Left lung (tissue), 1 donor: ENCODE results near the gene ETNK2.

GRCh38 chr1:203269008-203269454 lies 36.3 kb upstream of the BTG2 start:
- PRO-cap: no peak

GRCh38 chr1:203277382-203277740 lies 28.0 kb upstream of the BTG2 start:
- PRO-cap: no peak

DNA sequence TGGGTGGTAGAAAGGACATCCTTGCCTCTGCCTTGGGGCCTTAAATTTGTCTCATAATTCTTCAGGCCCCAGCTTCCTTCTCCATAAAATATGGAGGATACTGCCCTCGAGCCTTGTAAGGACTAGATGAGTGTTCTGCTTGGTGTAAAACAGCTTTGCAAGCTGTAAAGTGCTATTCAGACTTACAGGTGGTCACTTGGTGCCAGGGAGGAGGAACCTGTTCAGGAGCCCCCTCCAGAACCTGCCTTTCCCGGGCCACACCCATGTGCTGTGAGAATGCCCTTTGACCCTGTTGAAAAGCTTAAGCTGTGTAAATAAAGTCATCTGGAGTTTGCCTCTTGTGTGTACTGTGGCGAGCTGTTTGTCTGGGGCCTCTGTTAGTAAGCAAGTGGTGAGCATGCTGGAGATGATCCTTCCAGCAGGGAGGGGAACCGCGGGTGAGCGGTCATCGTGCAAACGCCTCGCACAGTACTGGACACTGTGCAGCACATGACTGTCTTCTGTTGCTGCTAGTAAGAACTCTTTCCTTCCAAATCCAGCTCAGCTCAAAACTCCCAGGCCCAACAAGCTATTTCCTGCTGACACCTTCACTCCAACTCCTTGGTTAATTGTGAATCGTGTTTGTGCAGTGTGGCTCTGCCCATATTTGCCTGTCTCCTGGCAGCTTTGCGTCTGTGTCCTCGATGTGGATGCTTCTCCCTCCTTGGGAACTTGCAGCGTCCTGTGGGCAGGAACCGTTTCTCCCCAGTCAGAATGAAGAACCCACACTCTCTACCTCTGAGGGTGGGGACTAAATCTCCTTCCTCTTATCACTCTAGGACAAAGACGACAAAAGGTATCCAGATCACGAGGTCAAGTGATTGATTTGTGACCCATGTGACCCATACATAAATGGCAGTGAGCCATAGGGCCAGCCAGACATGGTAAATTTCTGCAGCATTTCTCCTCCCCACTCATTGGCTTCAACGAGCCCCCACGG lies 14.0 kb upstream of the BTG2 start:
- PRO-cap: no peak

- PRO-cap: bidirectional peak, plus-strand start at chr1:203306614, minus-strand start at chr1:203306506
These were observed 980 bp downstream of the BTG2 start for GRCh38 chr1:203306028-203306970.

GRCh38 chr1:203320268-203321383 lies 15.3 kb downstream of the BTG2 start:
- PRO-cap: bidirectional peak, plus-strand start at chr1:203321245, minus-strand start at chr1:203321045

DNA sequence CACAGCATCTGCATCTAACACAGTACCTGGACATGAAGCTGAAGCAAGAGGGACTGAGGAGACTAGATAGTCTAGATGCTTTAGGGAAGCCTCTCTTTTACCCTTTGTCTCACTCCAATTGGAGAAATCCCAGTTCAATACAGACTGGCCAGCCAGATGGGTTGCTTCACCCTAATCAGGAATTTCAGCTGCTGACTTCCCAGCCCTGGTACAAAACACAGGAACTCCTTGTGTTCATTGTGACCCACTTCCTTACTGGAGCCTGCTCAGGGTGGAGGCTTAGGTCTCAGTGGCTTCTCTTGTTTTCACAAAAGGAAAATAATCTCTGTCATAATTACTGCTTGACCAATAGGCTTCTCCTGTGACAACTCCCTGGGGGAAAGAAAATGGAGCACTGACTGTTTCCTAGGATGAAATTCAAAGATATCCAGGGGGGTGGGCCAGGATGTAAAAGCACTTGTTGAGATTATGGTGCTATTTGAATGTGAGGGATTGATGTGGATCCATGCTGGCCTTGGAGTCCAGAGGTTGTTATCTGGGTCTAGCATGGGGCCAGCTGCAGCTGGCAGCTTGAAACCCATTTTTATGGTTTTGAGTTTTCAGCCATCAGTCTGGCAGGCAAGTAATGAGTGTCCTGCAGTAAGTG lies 17.5 kb downstream of the BTG2 start:
- PRO-cap: no peak

GRCh38 chr1:203360960-203361758 lies 10.2 kb upstream of the FMOD start:
- PRO-cap: no peak

DNA sequence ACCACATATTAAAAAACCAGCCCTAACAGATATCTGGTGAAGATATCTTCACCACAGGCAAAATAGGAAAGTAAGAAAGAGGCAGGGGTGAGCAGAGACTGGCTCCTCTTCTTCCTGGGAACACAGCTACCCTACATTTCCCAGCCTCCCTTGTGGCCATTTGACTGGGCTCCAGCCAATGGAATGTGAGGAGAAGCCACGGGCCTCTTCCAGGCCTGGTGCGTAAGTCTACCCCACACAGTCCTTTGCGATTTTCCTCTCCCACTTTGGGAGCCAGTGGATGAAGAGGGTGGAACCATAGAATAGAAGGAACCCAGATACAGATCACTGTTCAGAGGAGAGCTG lies 21.8 kb upstream of the FMOD start:
- PRO-cap: no peak

DNA sequence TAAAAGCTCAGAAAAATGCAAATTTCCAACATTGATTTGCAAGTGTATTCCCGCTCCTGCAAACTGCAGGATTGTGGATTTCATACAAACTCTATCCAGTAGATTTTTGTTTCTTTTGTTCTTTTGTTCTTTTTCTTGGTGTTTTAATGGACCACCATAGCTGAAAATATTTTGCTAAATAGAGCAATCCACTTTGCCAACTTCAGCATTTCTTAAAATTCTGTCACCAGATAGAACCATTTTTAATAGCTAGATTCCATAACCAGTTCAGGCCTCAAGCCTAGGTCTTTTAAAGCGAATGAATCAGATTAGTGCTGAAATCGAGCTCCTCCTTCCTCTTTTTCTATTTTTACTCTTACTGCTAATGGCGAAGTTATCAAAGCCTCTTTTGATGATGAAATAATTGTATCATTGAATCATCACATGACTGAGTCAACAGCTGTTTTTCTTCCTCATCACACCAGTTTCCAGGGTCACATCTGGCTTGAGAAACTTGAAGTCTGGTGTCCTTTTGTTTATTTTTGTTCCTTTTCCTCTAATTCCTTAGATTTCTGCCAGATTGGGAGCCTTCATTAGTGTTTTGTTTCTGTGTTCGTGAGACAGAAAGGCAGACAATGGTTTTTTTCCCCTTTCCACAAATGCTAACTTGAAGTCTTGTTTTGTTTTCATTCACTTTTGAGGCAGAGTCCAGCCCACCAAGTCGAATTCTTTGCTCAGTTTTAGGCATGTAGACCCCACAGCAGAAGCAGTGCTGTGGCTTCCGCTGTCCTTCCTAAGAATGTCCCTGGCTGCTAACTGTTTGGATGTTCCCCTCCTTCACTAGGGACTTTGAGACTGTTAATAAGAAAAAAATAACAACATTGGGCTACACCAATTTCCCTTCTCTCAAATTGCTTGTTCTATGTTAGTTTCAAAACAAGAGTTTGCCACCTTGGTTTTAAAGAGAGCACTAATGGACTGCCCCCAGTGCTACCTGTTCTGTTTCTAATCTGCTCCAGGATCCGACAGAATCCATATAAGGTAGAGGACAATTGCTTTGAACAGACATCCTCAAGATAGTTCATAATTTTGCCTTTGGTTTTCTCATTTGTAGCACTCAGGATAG lies 51.8 kb upstream of the FMOD start:
- PRO-cap: bidirectional peak, plus-strand start at position 546 of the sequence, minus-strand start at position 291 of the sequence; unidirectional peak, plus-strand start at position 672 of the sequence

GRCh38 chr1:203476009-203476852 lies 625 bp downstream of the PRELP start:
- PRO-cap: no peak

- PRO-cap: no peak
These were observed 7.8 kb downstream of the PRELP start for GRCh38 chr1:203483213-203483936.

DNA sequence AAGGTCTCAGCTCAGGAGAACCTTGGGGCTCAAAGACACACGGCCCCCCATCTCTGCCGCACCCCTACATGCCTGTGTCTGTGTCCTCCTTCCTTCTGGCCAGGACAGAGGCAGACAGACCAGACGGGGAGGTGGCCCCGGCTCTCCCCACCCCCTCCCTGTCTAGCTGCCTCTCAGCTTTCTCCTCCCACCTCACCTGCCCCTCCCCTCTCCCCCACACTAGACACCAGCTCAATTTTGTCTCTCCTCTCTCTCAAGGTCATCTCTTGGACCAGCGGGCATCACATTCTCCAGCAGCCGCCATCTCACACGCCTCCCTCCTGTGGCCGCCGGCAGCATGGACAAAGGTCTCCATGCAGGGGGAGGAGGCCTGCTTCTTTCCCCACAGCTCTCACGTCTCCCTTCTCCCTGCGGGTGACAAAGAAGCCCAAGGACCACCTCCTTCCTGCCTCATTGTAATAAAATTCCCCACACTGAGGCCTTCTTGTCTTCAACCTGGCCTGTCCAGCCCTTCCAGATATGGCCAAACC lies 14.5 kb downstream of the OPTC start:
- PRO-cap: no peak

GRCh38 chr1:203518960-203520041 lies 25.3 kb downstream of the OPTC start:
- PRO-cap: no peak

DNA sequence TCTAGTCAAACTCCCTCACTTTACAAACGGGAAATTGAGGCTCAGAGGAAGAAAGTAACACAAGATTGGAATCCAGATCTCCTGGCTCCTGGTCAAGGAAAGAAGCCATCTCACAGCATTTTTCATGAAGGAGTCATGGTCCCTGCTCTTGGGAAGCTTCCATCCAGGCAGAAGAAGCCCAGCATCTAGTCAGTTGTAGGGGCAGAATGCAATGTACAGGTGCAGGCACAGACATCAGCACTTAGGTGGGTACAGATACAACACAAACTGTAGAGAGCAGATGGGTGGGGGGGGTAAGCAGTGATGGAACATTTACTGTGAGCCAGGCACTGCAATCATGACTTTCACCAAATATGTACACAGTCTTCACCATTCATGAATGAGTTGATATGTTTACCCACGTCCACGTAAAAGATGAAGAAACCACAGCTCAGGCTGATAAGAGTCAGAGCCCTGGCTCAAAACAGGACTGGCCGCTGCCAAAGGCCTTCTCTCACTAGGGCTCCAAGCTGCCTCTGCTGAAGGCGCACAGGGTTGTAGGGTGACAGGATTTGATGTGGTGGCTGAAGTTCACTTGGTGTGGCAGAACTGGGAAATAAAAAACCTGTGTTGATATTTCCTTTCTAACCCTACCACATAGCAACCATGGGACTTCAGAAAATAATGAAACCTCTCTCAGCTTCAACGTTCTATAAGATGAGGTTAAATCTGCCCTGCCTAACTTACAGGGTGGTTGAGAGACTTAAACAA lies 44.1 kb downstream of the OPTC start:
- PRO-cap: no peak

DNA sequence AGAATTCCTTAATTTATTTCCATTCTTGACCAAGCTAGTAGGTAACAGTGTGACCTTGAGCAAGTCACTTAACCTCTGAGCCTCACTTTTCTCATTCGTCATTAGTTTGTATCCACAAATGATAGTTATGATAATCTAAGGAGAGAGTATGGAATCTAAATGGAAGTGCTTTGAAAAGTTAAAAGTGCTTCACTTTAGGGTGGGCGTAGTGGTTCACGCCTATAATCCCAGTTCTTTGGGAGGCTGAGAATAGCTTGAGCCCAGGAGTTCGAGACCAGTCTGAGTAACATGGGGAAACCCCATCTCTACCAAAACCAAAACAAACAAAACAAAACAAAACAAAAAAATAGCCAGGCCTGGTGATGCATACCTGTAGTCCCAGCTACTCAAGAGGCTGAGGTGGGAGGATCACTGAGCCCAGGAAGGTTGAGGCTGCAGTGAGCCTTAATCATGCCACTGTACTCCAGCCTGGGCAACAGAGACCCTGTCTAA lies 22.7 kb downstream of the ATP2B4 start:
- PRO-cap: no peak

- PRO-cap: no peak
These were observed 2.9 kb downstream of the ZBED6 start for GRCh38 chr1:203797959-203799066.

GRCh38 chr1:204145047-204145706 lies 6.7 kb downstream of the ETNK2 start:
- PRO-cap: no peak

GRCh38 chr1:204151555-204152437 lies at the start of gene ETNK2:
Gene ETNK2, minus strand, starts transcription at chr1:204152044.
- PRO-cap: no peak

DNA sequence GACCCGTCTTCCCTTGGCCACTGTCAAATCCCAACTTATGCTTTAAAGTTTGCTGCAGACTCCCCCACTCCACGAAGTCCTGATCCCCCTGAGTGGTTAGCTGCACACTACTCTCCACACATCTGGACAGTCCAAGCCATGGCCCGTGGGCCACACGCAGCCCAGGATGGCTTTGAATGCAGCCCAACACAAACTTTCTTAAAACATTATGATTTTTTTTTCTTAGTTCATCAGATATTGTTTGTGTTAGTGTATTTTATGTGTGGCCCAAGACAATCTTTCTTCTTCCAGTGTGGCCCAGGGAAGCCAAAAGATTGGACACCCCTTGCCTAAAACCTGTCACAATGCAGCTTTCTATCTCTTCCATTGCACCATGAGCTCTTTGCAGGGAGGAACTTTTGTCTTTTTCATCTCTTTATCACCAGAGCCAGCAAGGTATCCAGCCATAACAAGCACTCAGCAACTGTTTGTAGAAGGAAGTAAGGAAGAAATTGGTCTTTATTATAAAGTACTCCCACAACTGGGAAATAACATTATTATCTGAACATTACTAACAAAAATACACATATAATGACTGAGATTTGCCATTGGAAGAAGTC lies 57.2 kb upstream of the GOLT1A start:
- PRO-cap: no peak

DNA sequence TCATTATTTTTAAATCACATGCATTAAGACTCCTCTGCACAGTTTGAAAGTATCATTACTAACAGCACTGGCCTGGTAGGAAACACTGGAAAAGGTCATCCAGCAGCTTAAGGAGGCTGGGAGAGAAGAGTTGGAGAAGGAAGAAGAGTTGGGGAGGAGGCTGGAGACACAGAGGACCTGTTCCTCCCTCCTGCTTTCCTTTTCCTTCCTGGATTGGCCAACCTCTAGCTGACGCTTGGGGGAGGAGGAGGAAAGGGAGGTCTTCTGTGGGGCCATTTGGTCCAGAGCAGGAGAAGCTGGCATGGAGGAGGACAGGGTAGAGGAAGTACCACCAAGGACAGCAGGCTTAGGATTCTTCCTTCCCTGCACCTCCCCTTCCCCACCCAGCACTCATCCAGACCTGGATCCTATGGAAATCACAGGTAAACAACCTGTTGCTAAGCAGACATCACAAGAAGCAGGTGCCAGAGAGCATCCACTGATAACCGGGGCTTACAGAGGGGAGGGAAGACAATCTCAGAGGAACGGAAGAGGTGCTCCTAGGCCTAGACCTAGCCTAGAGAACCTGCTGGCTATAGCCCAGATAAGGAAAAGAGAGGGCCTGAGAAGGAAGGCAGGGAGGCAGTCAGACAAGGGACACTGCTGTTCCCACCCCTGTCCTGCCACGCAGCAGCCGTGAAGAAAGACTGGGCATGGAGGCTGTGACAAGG lies 72.1 kb upstream of the GOLT1A start:
- PRO-cap: no peak